HEK293 (cell line): ENCODE measurements around the genes SRSF7, ARHGEF33 and SOS1.

DNA sequence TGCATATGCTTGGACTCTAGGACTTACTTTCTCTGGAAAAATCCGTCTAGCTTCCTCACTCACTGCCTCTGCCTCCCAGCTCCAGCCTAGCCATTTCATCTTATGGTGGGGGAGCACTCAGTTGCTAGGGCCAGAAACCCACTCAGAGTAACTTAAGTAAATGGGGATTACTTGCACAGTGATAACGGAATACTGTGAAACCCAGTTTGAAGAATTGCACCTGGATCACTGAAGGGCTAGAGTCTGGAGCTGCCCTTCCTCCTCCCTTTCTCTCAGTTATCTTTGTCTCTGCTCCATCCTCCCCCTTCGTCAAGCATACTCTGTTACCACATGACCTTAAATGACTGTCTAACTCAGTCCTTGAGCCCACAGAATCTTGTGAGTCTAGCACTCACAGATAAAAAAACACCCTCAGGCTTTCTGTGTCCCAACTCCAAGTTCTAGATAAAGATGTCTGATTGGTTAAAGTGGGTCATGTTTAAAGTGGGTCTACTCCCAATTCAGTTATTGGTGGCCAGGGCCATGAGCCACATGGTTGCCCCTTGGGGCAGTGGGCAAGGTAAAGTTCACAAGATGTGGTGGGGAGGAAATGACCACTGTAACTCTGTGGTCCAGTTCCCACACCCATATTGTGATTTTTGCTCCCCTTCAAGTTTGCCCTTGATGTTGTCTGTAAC is 53.5 kb upstream of the CYP1B1 start:
- PRO-cap = no peak
- RRBS, 2 experiments = no CpG with 5 or more reads among the region's 3 CpGs

GRCh38 chr2:38177902-38178647 is 102.1 kb upstream of the CYP1B1 start:
- PRO-cap = no peak
- RRBS, 2 experiments = no CpG with 5 or more reads among the region's 7 CpGs

GRCh38 chr2:38261628-38261967 is 115.5 kb downstream of the ATL2 start:
- PRO-cap = no peak
- RRBS, 2 experiments = no CpG with 5 or more reads among the region's 7 CpGs

DNA sequence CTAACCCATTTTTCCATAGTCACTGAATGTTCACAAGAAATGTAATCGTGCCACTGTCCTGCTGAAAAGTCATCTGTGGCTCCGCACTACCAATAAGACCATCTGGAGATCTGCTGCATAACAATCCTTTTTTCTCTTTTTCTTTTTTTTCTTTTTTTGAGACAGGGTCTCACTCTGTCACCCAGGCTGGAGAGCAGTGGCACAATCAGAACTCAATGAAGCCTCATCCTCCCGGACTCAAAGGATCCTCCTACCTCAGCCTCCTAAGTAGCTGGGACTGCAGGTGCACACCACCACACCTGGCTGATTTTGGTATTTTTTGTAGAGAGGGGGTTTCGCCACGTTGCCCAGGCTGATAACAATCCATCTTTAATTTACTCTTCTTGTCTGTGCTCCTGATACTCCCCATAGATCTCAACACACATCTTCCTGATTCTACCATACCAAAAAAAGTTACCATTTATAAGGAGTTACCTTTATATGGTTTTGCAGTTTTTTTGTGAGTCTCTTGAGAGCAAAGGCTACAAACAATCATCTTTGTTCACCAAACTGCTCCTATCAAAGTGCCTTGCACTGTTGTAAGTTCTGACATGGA is 55.4 kb downstream of the ATL2 start:
- PRO-cap = no peak
- RRBS, 2 experiments = no CpG with 5 or more reads among the region's 5 CpGs

GRCh38 chr2:38499720-38500244 is 102.9 kb downstream of the HNRNPLL start:
- PRO-cap = no peak
- RRBS, 2 experiments = no CpG with 5 or more reads among the region's 5 CpGs

DNA sequence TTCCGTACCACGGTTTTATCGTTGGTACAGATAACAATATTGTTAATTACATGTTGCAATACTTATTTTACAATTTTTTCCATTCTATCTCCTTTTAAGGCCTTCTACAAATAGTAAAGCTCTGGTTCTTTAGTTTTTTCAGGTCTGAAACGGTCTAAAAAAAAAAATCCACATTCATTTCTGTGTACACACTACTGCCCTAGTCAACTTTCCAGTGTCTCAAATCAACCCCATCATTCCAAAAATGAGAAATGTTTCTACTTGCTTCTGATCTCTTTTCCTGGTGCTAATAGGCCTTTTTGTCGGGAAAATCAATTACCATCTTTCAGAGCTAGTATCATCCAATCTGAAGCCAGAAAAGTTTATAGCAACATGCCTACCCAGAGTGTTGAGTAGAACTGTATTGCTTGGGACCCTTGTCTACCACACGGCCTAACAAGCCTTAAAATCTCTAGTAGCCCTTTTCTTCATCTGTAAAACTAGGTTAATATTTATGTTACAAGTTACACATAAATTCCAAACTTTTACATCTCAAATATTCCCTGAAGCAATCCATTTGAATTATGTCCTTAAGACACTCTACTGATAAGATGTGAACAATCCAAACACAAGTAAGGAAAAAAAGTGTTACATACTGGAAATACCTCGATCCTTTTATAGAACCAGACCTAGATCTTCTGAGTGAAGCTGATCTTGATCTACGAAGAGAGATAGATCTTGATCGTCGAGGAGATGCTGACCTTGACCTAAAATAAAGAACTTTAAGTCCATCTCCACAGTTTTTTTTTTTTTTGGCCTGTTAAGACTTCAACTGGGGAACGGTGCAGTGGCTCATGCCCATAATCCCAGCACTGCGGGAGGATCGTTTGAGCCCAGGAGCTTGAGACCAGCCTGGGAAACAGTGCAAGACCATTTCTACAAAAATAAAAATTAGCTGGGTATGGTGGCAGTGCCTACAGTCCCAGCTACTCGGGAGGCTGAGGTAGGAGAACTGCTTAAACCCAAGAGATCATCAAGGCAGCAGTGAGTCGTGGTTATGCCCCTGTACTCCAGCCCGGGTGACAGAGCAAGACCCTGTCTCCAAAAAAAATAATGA is 3.4 kb downstream of the SRSF7 start:
- PRO-cap = unidirectional peak, minus-strand start at position 864 of the sequence
- RRBS, 2 experiments = no CpG with 5 or more reads among the region's 16 CpGs

DNA sequence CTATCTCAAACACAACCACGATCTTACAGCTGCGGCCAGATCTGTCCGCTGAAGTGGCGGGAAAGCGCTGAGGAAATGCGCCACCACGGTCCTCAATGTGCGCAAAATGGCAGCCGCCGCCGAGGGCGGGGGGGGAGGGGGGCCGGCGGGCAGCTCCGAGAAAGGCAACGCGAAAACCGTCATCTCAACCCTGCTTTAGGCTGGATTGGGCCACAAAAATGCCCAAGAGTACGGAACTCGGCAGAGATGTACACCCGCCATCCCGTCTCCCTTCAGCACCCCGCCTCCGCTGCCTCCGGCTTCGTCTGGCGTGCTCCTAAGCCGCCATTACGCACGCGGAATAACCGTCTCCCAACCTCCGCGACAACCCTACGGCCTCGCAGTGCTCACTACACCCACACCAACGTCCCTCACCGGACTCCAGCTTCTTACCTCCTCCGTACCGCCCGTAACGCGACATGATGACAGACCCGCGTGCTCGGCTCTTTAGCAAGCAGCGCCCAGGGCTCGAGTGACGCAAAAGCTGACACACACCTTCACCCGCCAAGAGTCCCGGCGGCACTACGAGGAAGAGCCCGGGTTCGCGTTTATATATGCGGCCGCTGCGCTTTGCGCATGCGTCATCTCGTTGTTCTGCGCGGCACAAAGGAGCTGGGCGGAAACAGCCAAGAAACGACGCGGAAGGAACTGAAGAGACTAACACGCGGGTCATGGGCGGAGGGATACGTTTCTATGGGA is at the start of gene SRSF7:
TSS of gene SRSF7 (minus strand) at position 565 of the 738 bp plus-strand sequence.
- PRO-cap = bidirectional peak, plus-strand start at position 112 of the sequence, minus-strand start outside the sequence; bidirectional peak, plus-strand start at position 671 of the sequence, minus-strand start at position 563 of the sequence
- RRBS, 2 experiments = no CpG with 5 or more reads among the region's 72 CpGs

GRCh38 chr2:38810525-38811012 is 32.6 kb downstream of the GEMIN6 start:
- PRO-cap = no peak
- RRBS, 2 experiments = no CpG with 5 or more reads among the region's 8 CpGs

DNA sequence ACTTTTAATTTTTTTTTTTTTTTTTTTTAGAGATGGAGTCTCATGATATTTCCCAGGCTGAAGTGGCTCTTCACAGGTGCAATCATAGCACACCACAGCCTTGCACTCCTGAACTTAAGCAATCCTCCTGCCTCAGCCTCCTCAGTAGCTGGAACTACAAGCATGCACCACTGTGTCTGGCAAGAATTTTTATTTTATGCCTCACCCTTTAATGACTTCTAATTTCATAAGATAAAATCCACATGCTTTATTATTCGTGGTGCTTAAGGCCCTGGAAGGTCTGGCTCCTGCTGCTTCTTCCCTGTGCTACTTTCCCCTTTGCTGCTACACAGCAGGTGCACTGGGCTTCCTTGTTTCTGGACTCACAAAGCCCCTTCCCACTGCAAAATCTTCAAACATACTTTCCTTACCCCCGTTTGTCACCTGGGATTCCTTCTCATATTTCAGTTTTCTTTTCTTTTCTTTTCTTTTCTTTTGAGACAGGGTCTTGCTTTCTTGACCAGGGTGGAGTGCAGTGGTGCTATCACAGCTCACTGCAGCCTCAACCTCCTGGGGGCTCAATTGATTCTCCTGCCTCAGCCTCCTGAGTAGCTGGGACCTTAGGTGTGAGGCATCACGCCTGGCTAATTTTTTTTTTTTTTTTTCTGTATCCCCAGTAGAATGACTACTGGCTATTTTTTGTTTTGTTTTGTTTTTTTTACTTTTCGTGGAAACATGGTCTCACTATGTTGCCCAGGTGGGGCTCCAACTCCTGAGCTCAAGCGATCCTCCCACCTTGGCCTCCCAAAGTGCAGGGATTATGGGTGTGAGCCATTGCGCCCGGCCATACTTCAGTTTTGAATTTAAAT is 22.9 kb downstream of the DHX57 start:
- PRO-cap = no peak
- RRBS, 2 experiments = no CpG with 5 or more reads among the region's 7 CpGs

DNA sequence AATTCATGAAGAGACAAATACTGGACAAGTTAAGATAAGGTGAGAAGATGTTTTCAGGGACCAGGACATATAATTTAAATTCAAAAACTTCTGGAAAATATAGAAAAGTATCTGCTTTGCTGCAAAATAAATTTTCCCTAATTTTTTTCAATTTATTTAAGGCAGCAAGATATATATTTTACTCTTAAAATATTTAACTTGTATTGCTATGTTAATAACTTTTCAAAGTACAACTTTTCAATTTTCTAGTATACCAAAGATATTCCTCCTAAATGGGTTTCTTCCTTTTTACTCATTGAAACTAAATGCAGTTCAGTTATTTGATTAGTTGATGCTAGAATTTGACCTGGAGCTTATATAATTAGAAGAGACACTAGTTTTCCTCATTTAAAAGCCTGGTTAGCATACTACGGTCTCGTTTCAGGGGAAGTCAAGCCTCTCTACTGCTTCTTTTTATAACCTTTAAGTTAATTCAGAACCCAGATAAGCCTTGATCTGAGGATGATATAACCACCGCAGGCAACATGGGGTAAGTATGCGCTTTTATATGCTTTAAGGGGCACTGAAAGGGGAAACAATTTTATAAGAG is at the start of gene ARHGEF33:
TSS of gene ARHGEF33 (plus strand) at position 418 of the 589 bp plus-strand sequence.
- PRO-cap = no peak
- RRBS, 2 experiments = no CpG with 5 or more reads among the region's 4 CpGs

GRCh38 chr2:39022272-39023258 is 98.3 kb downstream of the SOS1 start:
- PRO-cap = no peak
- RRBS, 2 experiments = no CpG with 5 or more reads among the region's 8 CpGs

DNA sequence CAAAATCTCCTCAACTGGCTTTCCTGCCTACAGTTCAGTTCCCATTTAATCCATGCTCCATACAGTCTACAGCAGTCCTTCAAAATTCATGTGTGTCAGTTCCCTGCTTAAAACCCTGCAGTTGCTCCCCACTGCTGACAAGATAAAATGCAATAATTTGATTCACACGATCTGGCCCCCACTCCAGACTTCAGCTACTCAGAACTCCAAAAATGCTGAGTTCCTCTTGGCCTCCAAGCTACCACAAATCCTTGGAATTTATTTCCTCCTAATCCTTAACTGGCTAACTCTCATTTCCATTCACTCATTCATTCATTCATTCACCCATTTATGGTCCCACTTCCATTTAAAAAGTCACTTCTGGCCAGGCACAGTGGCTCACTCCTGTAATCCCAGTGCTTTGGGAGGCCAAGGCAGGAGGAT is 12.6 kb downstream of the SOS1 start:
- PRO-cap = no peak
- RRBS, 2 experiments = no CpG with 5 or more reads among the region's 1 CpG

DNA sequence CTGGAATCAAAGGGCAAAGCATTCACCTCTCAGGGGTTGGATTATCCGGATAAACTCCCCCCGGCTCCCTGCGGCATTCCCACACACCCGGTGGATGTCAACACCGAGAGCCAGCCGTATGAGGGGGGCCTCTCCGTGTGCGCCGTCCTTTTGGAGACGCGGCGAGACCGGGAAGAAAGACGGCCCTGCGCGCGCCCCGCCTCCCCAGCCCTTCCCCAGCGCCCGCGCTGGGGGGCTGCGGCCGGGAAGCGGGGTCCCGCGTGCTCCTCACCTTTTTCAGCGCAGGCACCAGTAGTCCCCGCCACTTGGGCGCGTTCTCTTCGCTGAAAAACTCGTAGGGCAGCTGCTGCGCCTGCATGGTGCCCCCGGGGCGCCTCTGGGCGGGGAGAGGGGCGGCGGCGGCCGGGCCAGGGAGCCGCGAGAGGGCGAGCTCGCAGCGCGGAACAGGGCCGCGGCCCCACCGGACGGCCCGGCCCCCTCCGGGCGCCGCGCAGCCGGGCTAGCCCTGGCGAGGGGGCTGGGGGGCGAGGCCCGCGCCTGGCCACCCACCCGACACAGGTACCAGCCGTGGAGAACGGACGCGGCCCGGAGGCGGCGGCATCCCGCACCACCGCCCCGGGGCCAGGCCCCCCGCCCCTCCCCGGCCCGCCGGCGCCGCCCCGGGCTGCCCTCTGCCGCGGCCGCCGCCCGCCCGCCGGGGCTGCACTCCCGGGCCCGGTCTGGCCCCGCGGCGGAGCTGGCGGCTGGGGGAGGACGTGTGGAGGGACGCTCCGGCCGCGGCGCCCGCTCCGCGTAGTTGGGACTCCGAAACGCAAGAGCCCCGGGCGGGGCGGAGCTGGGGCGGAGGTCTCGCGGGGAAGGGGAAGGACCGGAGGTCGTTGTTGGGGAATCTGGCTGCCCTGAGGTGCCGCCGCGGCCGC is 526 bp downstream of the SOS1 start:
- PRO-cap = bidirectional peak, plus-strand start at position 148 of the sequence, minus-strand start at position 175 of the sequence; bidirectional peak, plus-strand start at position 386 of the sequence, minus-strand start at position 331 of the sequence; bidirectional peak, plus-strand start at position 728 of the sequence, minus-strand start at position 798 of the sequence
- RRBS, 2 experiments = 2% methylated on average over 76 of the region's 114 CpGs

GRCh38 chr2:39120985-39121285 is at the start of gene SOS1:
TSS of gene SOS1 (minus strand) at chr2:39121051.
- PRO-cap = bidirectional peak, plus-strand start at chr2:39121116, minus-strand start at chr2:39121035
- RRBS, 2 experiments = 2% methylated on average over 7 of the region's 23 CpGs

- PRO-cap = no peak
- RRBS, 2 experiments = no CpG with 5 or more reads among the region's 4 CpGs
These were observed 150.7 kb downstream of the MAP4K3 start for GRCh38 chr2:39286314-39286833.

DNA sequence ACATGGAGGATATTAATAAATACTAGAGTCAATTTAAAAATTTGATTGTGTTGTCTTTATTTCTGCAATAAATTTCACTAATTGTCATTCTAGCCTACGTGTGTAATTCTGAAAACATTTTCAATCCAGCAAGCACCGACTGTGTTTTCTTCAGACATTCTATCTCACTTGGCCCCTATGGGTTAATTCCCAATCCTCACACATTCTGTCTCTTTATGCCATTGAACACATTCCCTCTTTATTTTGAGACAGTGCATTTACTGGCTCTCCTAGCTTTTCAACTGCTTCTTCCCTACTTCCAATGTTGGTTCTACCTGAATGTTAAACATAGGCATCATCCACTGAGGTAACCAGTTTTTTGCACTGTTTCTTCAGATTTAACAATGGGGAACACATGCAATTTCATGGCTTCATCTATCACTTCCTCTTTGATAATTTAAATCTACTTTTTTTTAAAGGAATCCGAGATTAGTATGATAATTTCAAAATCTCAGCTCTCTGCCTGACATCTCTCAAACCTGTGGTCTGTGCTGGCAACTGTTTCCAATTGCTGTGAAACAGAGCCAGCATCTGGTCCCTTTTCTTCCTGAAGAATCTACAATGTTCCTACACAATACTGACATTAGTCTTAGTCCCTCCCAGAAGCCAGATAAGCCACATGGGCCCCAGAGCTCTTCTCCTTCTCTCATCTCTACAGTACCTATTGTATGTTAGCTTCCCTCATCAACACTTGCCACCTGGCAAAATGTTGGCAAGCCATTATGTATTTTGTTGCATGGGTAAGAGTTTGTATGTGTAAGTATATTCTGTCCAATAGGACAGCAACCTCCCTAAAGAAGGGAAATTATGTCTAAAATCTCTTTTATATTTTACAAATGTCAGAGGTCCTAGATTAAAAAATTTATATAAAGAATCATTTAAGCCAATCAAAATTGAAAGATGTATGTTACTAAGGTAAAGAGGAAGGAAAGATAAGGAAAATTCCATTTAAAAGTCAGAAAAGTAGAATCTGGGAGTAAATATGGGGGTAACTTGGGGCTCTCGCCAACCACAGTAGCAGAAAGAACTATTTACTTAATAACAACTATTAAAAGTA is 130.6 kb downstream of the MAP4K3 start:
- PRO-cap = no peak
- RRBS, 2 experiments = no CpG with 5 or more reads among the region's 4 CpGs

DNA sequence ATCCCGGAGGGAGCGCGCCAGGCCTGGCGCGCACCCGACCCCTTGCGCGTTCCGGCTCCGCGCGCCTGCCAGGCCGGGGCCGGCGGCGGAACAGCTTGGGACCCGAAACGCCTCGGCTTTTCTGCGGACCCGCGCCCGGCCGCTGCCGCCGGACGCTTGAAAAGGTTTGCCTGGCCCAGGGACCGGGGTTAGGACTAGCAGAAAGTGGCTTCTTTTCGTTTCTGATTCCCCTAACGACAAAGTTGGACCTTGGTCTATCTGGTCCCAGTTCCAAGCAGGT is 227 bp upstream of the MAP4K3 start:
- PRO-cap = bidirectional peak, plus-strand start at position 71 of the sequence, minus-strand start outside the sequence
- RRBS, 2 experiments = 1 to 2% methylated on average over 19 of the region's 30 CpGs

- PRO-cap = no peak
- RRBS, 2 experiments = no CpG with 5 or more reads among the region's 7 CpGs
These were observed 200.8 kb downstream of the SLC8A1 start for GRCh38 chr2:40250961-40251628.

DNA sequence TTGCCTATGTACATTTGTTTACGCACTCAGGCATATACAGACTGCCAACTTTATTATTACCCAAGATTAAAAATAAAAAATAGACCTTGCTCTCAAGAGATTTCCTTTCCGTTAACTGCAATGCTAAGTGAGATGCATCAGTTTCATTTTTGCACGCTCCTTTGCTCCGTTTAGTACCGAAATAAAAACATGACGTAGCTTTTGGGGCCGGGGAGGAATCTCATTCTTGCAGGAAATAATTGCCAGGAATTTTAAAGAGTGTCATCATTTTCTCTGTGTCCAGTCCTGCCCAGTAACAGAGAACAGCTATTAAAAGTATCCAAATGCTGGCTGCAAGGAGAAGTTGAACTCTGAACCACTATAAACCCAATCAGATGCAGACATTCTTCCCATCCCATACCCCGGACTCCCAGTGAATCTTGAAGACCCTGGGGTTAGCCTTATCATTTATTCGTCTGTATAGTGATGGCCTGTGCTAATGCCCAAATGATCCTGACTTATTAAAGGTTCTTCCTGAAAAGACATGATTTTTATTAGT is 169.4 kb downstream of the SLC8A1 start:
- PRO-cap = no peak
- RRBS, 2 experiments = no CpG with 5 or more reads among the region's 9 CpGs

GRCh38 chr2:40304858-40305468 is 146.9 kb downstream of the SLC8A1 start:
- PRO-cap = no peak
- RRBS, 2 experiments = no CpG with 5 or more reads among the region's 3 CpGs